ENCODE results near the genes BEX3, TCEAL4 and FAM199X.

DNA sequence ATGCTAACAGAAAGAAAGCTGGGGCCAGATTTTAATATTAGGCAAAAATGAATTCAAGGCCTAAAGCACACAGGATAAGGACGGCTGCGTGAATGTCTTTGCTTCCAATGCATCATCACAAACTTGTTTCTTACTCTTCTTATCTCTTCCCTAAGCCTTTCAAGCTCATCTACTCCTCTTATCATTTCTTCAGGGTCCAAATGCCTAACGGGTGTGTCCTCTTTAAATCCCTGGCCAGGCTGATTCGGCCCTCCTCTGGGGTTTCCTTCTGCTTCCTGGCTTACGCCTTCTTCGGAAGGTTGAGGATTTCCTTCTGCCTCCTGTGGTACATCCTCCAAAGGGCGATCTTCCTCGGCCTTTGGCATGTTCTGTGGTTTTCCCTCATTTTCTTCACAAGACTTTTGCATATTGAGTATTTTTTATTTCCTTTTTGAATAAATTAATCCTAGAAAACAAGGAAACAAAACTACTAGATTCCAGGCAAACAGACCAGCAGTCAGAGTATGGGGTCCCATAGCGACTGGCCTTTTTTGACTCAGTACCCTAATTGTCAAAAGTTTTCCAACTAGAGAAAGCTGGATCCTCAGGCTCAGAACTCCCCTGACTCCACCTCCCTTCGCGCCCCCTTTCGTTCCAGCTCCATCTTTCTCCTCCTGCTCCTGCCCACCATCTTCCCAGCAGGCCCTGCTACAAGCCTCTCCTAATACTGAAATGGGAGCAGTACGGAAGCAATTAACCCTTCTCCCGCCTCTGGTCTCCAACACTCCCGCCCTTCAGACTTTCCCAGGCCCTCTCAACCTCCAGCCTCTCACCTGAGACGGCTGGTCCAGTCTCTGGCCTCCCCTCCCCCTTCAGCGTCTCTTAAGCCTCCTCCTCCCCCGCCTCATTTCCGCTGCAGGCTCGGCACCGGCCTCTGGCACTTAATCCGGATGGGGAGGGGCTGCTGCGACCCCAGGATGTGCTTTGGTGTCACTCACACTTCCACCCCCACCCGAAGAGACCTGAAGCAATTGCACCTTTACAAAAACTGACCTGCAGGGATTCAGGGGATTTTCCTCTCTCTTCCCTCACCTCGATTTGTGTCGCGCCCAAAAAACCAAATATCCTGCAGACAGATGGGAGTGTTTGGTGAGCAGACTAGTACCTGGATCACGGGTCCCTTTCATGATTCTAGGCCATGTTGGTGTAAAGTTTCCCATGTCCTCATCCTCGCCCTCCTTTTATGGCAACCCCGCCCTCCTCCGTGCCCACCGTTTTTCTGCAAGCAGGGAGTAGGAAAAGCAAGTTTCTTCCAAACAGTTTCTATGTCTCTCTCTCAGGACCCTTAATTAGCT, 915 bp downstream of the TCEAL8 start:
- RRBS, result no CpG with 5 or more reads among the region's 32 CpGs

DNA sequence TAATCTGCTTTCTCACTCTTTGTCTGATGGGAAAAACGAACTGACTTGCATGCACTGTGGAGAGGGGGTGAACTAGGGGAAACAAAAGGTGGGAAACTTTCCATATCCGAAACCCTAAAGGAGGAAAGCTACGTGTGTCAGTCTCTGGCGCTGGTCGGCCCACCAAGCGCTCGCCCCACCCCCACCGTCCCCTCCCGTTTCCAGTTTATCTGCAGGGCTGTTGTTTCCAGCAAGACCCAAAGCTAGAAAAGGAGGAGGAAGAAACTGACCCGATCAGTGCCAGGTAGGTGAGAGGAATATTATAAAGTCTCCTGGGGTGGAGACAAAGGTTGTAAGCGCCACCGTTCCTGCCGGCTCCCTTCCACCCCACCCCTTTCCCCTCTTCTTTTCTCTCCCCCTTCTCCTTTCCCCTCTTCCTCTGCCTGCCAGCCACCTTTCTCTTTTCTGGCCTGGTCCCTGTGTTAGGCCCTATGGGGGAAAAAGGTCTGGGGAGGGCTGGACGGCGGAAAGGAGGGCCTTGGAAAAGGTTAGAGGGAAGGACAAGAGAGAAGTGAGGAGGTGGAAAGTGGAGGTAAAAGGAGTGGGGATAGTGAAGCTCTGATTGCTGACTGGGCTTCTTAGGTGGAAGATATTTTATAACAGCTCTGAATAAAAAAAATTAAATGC, 706 bp downstream of the TCEAL9 start:
- RRBS, result no CpG with 5 or more reads among the region's 15 CpGs

- RRBS, result no CpG with 5 or more reads among the region's 2 CpGs
These were observed 1.3 kb downstream of the TCEAL9 start for GRCh38 chrX:103357545-103358135.

- RRBS, result no CpG with 5 or more reads among the region's 40 CpGs
These were observed at the start of gene BEX3 for GRCh38 chrX:103375923-103376698. TSS of gene BEX3 (plus strand) at chrX:103376538.

DNA sequence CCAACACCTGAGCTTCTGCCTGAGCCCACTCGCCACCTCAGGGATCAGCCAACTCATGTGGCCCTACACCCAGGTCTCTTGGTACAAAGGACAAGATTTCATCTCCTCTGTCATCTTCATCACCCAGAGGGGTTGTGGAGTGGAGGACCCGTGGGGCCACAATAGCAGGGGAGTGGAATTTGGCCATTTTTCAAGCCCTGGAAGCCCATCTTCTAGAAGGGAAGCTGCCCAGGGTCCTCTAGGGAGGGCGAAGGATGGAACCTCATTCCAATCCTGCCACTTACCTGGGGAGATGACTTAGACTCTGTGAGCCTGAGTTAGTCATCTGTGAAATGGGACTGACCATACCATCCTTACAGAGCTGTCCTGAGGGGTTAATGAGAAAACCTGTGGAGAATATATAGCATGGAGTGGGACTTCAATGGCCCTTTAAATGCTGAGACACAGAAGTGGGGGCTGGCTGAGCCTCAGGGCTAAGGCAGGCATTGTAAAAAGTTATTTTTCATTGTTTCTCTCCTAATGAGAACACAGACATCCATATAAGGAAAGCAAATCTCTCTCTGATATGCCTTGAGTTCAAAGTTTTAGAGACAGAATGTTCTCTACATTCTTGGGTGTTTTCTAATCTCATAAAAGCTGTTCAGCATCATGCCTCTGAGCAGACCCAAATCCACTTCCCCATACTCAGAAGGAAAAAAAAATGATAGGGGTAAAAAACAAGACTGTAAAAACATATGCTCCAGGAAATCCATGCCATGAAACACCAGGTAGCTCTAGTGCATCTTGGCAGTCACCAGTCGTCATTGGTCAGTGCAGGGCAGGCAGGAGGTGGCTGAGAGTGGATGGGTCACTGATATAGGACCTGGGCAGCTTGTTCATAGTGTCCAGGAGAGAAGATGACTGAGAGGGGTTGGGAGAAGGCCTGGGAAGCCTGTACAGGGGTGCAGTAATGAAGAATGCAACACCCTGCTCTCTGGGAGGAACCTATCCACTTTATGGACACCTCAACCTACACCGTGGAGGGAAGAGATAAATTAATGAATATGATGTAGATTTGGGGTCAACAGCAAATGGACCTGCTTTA, 16.8 kb upstream of the RAB40A start:
- RRBS, result no CpG with 5 or more reads among the region's 5 CpGs

DNA sequence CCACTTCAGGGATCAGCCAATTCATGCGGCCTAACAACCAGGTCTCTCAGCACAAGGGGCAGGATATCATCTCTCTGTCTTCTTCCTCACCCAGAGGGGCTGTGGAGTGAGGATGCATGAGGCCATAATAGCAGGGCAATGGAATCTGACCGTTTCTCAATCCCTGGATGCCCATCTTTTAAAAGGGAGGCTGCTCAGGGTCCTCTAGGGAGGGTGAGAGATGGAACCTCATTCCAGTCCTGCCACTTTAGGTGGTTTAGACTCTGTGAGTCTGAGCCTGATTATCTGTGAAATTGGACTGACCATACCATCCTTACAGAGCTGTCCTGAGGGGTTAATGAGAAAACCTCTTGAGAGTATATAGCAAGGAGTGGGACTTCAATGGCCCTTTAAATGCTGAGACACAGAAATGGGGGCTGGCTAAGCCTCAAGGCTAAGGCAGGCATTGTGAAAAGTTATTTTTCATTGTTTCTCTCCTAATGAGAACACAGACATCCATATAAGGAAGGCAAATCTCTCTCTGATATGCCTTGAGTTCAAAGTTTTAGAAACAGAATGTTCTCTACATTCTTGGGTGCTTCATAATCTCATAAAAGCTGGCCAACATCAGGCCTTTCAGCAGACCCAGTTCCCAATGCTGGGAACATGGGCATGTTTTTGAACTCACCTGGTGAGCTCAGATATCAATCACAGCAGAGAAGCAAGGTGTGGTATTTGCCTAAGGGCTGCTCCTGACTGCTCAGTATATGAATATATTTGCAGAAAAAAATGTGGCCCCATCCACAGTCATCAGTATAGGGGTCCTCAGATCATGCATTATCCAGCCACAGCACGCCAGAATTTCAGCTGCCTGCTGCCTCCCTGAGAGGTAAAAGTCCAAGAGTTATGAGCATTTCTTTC, 19.3 kb upstream of the RAB40A start:
- RRBS, result no CpG with 5 or more reads among the region's 3 CpGs

DNA sequence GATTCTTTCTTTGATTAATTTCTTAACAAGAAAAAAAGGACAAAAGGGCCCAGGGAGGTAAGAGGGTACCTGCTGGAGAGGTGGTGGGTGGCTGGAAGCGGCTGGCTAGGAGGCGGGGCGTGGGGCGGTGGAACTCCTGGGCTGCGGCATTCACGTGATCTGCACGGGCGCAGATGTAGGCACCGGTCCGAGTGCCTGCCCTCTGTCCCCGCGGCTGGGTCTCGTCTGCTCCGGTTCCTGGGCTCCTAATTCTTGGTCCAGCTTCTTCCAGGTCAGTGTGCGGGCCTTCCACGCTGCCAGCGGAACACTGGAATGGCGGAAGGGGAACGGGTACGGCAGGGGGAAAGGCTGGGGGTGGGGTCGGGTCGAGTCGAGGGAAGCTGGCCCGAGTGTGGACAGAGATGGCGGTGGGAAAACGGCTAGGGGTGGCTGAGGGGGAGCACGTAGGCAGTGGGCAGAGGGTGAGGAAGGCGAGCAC, at the start of gene TCEAL4:
TCEAL4 (plus strand) TSS at position 162 of the 478 bp plus-strand sequence.
- RRBS, result 2% methylated on average over 6 of the region's 28 CpGs

DNA sequence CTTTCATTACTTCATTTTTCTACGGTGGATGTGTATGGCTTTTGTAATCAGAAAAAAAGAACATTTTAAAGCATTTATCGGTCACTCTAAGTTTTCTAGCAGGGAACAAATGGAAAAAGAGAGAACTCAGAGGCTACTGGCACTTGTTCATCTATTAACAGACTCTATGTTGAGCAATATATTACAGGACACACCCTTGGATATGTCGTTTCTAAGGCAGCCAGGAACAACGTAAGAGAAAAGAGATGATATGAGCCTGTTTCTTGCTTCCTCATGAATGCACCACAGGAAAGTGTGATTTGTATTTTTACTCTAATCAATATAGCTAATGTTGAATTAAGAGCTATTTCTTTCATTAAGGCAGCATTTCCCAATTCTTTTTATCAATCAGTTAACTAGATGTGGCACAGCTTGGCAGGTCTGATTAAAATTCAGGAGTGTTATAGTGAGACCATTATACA, 13.2 kb downstream of the RAB9B start:
- RRBS, result no CpG with 5 or more reads among the region's 4 CpGs

DNA sequence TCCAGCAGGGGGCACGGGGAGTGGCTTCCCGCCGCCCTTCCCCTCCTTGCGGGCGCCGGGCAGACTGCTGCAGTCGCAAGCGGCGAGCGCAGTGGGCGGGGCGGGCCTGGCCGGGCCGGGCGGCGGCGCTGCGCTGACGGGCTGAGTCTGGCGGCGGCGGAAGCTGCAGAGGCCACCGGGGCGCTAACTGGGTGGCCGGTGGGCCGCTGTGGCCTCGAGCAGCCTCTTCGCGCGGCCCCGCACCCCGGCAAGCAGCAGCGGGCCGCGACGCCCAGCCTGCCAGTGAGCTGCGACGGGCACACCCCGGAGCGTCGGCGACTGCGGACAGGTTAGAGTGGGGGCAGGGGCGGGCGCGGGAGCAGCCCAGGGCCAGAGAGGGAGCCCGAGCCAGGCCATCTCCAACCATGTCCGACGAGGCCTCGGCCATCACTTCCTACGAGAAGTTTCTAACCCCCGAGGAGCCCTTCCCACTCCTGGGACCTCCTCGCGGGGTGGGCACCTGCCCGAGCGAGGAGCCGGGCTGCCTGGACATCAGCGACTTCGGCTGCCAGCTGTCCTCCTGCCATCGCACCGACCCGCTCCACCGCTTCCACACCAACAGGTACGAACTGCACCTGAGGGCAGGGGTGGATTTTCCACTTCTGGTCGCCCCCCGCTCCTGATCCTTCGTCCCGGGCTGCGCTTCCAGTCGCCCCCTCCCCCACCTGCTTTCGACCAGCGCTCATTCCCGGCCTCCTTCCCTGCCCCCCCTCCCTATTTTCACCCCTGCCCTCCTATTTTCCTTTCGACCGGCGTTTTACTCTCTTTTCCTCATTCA, at the start of gene FAM199X:
FAM199X (plus strand) TSS at position 72 of the 817 bp plus-strand sequence.
- RRBS, result 2% methylated on average over 43 of the region's 76 CpGs

DNA sequence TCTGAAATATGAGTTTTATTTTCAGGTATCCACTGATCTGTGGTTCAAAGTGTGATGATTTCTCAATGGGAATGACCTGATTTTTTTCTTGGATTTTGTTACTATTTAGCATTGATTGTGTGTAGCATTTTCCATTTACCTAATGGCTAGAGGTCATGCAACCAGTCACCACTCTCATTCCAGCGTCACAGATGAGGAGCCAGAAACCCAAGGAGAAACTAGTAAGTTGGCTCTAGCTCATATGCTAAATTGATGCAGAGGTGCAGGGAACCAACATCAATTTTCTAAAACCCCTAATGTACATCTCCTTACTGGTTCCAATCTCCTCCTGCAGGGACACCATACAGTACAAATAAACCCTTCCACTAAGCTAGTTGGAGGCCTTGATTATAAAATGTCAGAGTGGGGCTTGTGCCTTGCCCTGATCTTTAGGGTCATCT, 118.2 kb downstream of the IL1RAPL2 start:
- RRBS, result no CpG with 5 or more reads among the region's 1 CpG

- RRBS, result no CpG with 5 or more reads among the region's 37 CpGs
These were observed 25.5 kb upstream of the NRK start for GRCh38 chrX:105796546-105797606.

- RRBS, result no CpG with 5 or more reads among the region's 5 CpGs
These were observed 127.5 kb upstream of the RADX start for GRCh38 chrX:106484262-106484658.

- RRBS, result no CpG with 5 or more reads among the region's 3 CpGs
These were observed 32.9 kb upstream of the RNF128 start for GRCh38 chrX:106693398-106694151.

GRCh38 chrX:106904228-106904450, 998 bp upstream of the RIPPLY1 start:
- RRBS, result no CpG with 5 or more reads among the region's 3 CpGs

- RRBS, result no CpG with 5 or more reads among the region's 2 CpGs
These were observed 20.4 kb downstream of the CLDN2 start for GRCh38 chrX:106940548-106941036.

- RRBS, result no CpG with 5 or more reads among the region's 5 CpGs
These were observed 1.2 kb downstream of the PRPS1 start for GRCh38 chrX:107629563-107629919.

- RRBS, result no CpG with 5 or more reads among the region's 2 CpGs
These were observed 46.5 kb downstream of the PRPS1 start for GRCh38 chrX:107674929-107675144.

DNA sequence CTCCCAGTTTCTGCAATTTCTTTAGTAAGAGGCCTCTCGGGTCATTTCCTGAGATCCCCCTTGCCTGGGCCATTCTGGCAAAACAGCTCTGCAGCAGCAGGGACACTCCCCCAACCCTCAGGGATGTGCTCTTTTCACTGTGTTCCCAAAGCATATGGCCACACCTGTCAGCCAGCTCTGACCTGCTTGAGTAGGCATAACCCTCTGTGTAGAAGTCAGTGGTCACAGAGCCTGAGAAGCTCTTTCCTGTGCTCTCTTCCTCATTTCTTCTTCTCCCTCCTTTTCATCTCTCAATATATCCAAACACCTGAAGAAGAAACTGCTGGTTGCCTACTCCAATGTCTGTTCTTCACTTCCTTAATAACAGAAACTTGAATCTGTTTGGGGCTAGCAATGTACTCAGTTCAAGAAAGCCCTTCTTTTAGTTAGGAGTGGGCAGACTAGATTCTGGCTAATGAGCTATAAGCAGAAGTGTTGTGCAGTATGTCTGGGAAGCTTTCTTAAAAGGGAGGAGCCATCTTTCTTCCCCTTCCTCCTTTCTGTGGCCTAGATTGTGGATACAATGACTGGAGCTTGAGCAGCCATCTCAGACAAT, 73.3 kb downstream of the PRPS1 start:
- RRBS, result no CpG with 5 or more reads among the region's 1 CpG

DNA sequence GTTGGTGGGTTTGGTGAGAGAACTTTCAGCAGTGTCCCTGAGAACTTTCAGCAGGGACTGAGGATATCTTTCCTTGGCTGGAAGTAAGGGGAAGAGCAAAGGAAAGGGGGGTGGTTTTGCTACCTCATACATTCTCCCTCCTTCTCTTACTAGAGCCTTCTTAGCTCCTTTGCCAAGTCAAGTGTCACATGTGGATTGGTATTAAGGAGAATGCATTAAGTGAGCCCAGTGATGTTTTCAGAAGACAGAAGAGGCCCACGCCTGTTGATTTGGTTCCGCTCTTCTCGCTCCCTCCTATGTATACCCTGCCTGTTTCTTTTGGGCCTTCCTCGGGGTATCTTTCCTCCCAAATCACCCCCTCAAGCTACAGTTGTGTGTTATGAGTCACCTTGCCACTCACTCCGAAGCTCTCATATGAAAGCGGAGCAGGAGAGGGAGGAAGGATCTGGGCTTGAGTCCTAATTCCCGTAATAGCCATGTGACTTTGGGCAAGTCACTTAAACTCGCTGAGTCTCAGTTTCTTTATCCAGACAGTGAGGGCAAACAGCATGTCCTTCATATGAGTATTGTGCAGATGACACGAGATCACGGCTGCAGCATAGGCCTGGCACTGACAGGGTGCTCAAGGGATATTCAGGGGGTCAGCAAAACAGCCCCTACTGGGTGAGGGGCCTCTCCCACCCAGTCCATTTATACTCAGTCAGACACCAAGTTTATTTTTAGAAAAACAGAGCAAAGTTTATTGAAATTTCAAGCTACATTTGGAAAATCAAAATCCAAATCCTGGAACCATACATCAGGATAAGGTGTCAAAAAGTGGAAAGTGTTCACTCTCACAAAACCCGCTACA, 62.9 kb downstream of the TSC22D3 start:
- RRBS, result no CpG with 5 or more reads among the region's 11 CpGs

- RRBS, result no CpG with 5 or more reads among the region's 6 CpGs
These were observed 62.2 kb downstream of the TSC22D3 start for GRCh38 chrX:107713359-107713862.

Data from epithelial cell of esophagus (primary cell).